Placental pericyte (primary cell): ENCODE results near the gene MSGN1.

DNA sequence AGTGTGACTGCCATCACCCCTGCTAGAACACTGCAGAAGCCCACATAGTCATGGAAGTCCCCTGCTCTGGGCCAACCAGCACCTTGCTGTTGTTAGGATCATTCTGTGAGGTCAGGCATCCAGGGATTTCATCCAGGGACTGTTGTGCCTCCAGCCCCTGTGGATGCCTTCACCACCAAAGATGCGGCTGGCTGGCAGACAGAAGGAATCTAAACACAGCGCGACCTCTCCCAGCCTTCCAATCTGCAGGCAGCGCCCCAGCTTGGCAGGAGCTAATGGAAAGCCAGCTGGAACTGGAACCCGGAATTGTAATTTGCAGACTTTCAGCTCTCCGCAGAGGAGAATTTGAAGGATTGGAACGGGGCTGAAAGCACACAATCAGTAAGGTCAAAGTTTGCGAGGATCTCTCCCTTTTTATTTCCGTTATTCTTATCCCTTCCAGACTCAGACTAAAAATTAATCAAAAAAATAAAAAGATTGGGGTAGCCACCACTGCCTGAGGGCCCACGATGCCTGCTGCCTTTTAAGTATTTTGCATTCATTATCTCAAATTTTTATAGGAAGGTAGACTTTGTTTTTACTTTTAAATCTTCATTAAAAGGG, 127.8 kb downstream of the TRIB2 start:
- CAGE, long polyA plus RNA = no peak

GRCh38 chr2:12918609-12919362, 202.1 kb downstream of the TRIB2 start:
- CAGE, long polyA plus RNA = no peak

DNA sequence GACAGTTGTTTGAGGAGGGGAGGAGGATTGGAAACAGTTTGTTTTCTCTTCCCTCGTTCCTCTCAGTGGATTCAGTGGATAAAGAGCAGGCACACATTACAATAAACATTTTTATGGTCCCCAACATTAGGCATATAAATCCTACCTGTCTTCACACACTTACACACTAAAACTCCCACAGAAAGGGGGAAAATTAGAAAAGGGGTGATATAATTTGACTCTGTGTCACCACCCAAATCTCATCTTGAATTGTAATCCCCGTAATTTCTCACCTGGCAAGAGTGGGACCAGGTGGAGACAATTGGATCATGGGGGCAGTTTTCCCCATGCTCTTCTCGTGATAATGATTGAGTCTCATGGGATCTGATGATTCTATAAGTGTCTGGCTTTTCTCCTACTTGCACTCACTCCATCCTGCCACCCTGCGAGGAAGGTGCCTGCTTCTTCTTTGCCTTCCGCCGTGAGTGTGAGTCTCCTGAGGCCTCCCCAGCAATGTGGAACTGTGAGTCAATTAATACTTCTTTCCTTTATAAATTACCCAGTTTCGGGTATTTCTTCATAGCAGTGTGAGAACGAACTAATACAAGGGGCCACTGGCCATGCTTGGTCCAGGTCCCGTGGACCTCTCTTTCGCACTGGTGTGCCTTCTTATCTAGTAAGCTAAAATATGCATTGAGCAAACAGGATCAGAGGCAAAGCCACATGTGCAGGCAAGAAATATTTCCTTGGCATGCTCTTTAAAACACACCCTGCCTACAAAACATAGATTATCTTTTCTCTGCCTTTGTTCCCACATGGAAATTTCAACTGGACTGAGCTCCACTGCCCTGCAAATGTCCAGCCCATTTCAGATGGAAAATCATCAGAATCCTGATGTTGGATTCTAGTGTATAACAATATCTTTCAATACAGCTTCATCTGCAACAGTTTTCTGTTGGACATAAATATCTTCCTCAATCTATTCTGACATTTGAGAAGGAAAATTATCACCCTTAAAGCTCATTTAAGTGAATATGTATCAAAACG, 821.1 kb downstream of the TRIB2 start:
- CAGE, long polyA plus RNA = no peak

GRCh38 chr2:15769705-15770193, 170.6 kb upstream of the MYCN start:
- CAGE, long polyA plus RNA = no peak

- CAGE, long polyA plus RNA = no peak
These were observed 66.0 kb downstream of the MYCN start for GRCh38 chr2:16006203-16006954.

DNA sequence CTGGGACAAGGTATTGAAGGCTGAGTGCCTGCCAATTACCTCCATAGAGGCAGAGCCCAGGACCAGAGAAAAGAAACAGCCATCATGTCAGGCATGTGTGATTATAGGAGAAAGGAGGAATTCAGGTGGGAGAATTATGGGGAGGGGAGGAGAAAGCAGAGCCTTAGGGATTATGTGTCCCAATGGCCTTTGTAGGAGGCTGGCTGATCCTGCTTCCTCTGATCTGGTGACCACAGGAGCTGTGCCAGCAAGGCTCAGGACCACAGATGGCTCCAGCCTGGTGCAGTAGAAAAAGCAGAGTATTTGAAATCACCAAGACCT, 121.0 kb downstream of the MYCN start:
- CAGE, long polyA plus RNA = no peak

- CAGE, long polyA plus RNA = no peak
These were observed 287.7 kb downstream of the MYCN start for GRCh38 chr2:16227976-16228439.

DNA sequence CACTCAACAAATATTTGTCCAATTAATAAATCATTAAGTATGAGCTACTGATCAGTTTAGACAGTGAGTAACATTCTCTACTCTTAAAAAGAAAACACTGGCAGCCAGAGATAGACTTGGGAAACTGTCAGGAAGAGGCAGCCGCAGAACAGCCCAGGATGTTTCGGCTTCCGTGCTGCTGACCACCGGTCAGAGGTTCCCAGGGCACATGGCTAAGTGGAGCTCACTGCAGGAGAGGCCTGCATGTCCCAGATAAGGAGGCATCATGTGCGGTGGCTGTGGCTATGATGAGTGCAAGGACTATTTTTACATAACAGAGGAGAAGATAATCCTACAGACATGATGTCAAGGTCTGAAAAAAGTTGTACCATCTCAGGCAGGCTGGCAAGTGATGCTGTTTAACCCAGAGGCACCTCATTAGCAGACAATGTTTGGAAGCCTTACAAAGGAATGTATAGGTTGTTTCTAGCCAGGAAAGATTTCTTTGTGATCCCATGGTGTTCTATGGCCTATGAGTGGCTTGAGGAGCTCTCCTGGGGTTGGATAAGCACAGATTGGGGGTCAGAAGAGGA, 252.3 kb downstream of the CYRIA start:
- CAGE, long polyA plus RNA = no peak

GRCh38 chr2:16550694-16551453, 114.8 kb downstream of the CYRIA start:
- CAGE, long polyA plus RNA = no peak

DNA sequence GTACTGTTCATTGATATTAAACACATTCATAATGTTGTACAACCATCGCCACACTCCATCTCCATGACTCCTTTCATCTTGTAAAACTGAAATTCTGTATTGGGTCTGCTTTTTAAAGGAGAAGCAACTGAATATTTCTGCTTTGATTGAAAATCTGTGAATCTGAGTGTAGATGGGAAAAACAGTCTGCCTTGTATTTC, 99.5 kb downstream of the CYRIA start:
- CAGE, long polyA plus RNA = no peak

- CAGE, long polyA plus RNA = no peak
These were observed 59.4 kb downstream of the CYRIA start for GRCh38 chr2:16605843-16607080.

DNA sequence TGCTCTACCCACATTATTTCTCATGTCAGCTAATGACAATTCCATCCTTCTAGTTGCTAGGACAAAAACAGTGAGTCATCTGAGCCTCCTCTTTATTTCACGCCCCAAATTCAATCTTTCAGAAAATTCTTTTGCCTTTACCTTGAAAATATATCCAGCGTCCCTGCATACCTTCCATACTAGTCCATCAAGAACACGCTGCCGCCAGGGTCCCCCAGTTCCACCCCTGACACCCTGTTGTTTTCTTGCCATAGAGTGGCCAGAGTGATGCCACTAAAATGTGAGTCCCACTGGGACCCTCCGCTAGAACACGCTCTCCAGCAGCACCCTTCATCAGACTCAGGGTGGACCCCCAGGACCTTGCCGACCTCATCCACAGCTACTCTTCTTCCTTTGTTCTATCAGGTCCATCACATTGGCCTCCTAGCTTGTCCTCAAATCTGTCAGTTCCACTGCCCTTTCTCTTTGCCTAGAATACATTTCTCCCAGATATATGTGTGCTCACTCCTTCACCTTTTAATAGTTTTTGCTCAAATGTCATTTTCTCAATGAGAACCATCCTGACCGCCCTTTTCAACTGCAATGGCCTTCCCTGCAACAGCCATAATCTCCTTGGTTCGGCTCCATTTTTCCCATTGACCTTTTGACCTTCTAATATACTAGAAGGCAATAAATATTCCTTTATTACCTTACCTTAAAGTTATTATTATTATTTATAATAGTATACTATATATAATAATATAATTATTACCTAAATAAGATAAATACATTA, 23.2 kb downstream of the CYRIA start:
- CAGE, long polyA plus RNA = no peak

- CAGE, long polyA plus RNA = no peak
These were observed 4.1 kb downstream of the CYRIA start for GRCh38 chr2:16661599-16661846.

DNA sequence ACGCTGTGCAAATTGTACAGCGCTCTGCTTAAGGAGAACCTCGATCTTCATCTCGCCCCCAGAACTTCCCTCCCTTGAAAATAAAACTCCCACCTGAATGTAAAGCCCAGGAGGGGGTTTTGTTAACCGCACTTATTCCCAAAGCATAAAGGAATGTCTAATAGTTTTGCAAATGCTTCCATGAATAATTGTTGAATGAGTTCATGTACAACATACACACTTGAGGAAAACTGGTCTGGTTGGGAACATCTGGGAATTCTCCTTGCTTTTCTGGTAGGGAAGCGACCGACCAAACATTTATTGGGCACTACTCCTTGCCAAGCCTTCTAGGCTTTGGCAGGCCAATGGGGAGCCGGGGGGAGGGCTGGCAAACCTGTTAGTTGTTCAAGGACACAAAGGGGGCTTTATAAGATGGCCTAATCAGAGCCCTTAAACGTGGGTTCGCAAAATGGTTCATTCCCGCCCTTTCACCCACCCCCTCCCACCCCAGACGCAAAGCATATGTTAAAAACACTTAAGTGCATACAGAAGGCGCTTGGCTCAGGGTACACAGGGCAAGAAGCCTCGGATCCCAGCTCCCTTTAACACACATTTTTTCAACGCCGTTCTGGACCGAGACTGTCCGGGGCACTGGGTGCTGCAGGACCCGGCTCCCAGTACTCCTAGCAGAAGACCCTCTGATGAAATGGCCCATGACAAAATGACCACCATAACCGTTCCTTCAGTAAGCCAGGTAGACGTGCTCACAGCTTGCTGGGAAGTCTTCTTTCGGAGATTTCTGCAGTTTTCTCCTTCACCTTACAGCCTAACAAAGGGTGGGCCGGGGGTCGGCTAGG, 828 bp upstream of the VSNL1 start:
- CAGE, long polyA plus RNA = no peak

GRCh38 chr2:17805804-17806214, 10.5 kb upstream of the MSGN1 start:
- CAGE, long polyA plus RNA = no peak

DNA sequence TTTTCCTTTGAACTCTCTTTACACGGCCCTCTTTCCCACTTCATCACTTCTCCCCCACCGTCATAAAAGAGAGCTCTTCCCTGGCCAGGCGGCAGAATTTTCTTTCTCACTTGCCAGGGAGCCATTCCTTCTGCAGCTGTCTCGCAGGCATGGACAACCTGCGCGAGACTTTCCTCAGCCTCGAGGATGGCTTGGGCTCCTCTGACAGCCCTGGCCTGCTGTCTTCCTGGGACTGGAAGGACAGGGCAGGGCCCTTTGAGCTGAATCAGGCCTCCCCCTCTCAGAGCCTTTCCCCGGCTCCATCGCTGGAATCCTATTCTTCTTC, at the start of gene MSGN1:
Gene MSGN1 (plus strand): TSS at position 91 of the 325 bp plus-strand sequence.
- CAGE, long polyA plus RNA = no peak

GRCh38 chr2:17879163-17879956, 893 bp downstream of the KCNS3 start:
- CAGE, long polyA plus RNA = no peak

GRCh38 chr2:17976794-17977023, 98.2 kb downstream of the KCNS3 start:
- CAGE, long polyA plus RNA = no peak

DNA sequence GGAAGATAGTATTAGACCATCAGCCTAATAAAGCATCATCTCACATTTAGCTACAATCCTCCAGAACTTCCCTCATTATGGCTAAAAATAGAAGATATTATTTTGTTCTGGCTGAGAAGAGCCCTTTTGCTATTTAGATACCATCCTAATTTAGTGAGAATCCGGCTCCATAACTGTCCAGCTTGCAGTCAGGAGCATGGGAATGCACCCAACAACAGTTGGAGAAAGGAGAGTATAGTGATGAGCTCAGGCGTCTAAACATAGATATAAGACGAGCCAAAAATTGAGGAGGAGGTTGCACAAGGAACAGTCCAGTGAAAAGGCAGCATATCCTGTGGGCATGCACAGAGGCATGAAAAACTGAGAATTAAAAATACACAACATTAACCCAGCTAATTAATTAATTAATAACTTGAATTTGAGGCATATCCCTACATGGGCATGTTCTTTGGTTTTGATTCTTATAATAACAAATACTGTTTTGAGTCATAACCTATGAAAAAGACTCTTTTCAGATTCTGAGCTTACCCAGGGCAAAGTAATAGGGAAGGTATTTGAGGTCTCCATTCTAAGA, 311.4 kb downstream of the OSR1 start:
- CAGE, long polyA plus RNA = no peak

DNA sequence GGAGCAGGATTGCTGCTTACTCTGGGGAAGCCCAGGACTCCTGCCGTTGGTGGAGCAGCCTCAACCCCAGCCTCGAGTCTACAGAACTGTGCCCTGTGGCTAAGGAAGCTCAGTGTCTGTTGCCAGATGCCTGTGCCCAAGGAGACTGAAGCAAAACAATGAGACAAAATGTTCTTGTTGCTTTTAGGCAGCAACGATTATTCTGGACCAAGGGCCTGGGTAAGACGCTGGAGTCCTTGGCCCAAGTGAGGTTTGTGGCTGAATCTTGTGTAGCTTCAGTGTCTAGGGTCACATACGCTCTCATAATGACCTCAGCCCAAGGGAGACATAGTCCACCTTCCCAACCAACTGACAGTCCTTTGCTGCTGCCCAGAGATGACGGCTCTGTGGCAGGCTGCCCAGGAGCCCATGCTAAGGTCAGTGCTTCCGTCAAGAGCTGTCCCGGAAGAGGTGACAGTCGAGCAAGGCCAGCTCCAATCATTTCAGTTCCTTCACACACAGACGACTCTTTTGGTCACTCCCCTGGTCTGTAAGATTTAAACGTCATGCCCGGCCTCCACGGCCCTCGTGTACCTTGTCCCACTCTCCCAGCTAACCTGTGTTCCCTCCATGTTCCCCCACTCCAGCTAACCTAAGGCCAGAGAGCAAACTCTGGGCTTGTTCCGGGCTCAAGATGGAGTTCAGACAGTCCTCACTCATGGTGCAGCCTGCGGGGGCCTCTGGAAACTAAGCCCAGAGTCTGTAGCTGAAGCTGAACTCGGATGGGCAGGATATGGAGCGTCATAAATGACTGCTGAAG, 223.7 kb downstream of the TTC32 start:
- CAGE, long polyA plus RNA = no peak